Measurements from ENCODE around the gene OTUD7A.

GRCh38 chr15:29674756-29675531, 104.2 kb upstream of the ENTREP2 start:
- RRBS, 2 experiments: under 1 to 2% methylated on average over 21 to 26 of the region's 71 CpGs

DNA sequence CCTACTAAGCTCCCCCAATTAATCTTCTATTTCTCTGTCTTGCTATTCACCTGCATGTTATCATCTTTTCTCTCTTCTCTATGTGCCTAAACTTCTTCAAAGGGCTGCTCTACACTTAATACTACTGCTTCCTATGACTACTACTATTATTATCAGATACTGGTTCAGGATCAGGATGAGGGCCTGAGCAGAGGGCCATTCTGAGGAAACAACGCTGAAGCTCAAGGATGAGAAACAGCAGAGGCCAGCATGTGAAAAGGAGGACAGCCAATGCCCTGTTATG, 54.3 kb downstream of the TJP1 start:
- RRBS, 2 experiments: no CpG with 5 or more reads among the region's 1 CpG

DNA sequence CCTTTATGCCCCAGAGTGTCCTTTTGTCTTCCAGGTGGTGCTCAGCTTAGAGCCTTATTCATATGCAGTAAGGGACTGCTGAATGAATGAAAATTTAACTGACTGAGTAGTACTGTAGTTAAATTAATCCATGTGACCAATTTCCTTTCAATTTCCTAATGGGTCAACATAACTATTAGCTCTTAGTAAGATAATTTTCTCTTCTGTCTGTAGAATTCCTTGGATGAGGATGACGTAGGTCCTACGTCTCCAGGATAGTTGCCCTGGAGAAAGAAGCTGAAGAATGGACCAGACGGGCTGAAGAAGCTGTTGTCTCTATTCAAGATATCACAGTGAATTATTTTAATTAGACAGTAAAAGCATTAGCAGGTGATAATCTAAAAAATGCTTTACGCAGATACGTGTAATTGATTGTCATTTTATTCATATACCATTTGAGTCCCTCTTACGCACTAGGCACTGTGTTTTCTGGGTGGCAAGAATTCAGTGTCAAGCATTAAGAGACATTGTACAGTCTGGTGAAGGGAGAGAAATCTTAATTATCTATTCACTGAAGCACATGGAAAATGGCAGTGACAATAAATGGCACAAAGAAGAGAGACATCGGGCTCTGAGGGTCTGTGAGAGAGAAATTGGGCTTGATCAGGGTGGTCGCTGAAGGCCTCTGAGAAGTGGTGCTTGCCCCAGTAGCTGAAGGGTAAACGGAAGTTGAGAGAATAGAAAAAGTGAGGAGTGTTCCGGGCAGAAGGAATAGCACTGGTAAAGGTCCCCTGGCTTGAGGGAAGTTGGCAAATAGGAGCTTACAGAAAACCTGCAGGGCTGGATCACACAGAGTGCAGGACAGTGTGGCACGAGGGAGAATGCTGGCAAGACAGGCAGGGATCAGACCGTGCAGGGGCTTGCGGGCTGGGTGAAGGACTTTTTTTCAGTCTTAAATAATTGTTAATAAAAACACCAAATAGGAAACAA, 63.8 kb upstream of the GOLGA8R start:
- RRBS, 2 experiments: no CpG with 5 or more reads among the region's 13 CpGs

DNA sequence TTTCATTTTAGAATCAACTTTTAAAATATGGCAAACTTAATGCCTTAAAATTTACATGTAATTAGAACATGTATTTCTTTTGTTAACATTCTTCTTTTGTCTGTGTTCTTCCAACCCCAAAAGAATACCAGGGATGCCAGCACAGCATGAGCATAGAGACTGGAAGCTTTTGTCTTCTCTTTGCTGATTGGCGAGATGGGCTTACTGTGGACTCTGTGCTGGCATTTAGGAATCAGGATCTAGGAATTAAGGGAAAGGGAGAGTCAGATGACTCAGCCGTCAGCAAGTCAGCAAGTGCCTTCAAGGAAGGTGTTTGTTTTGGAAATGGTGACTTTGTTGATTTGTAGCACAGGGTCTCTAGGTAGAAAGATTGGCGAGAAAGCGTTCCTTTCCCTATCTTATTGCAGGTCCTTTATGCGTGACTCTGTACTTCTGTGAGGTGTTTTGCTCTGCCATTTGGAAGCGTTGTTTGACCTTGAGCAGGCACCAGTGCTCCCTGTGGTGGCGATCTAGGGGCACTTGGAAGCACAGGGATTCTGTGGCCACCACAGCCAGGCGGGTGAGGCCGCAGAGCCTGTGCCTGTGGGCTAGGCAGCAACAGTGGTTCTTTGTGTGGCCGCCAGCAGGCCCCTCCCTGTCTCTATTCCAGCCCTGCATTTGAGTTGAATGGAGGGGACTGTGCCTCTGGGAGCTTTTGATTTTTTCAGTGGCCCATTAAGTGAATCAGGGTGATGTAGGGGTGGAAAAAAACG, 18.8 kb downstream of the FAN1 start:
- RRBS, 2 experiments: no CpG with 5 or more reads among the region's 11 CpGs

- RRBS, 2 experiments: no CpG with 5 or more reads among the region's 5 CpGs
Measured at GRCh38 chr15:31305062-31305264, 21.7 kb upstream of the KLF13 start.

DNA sequence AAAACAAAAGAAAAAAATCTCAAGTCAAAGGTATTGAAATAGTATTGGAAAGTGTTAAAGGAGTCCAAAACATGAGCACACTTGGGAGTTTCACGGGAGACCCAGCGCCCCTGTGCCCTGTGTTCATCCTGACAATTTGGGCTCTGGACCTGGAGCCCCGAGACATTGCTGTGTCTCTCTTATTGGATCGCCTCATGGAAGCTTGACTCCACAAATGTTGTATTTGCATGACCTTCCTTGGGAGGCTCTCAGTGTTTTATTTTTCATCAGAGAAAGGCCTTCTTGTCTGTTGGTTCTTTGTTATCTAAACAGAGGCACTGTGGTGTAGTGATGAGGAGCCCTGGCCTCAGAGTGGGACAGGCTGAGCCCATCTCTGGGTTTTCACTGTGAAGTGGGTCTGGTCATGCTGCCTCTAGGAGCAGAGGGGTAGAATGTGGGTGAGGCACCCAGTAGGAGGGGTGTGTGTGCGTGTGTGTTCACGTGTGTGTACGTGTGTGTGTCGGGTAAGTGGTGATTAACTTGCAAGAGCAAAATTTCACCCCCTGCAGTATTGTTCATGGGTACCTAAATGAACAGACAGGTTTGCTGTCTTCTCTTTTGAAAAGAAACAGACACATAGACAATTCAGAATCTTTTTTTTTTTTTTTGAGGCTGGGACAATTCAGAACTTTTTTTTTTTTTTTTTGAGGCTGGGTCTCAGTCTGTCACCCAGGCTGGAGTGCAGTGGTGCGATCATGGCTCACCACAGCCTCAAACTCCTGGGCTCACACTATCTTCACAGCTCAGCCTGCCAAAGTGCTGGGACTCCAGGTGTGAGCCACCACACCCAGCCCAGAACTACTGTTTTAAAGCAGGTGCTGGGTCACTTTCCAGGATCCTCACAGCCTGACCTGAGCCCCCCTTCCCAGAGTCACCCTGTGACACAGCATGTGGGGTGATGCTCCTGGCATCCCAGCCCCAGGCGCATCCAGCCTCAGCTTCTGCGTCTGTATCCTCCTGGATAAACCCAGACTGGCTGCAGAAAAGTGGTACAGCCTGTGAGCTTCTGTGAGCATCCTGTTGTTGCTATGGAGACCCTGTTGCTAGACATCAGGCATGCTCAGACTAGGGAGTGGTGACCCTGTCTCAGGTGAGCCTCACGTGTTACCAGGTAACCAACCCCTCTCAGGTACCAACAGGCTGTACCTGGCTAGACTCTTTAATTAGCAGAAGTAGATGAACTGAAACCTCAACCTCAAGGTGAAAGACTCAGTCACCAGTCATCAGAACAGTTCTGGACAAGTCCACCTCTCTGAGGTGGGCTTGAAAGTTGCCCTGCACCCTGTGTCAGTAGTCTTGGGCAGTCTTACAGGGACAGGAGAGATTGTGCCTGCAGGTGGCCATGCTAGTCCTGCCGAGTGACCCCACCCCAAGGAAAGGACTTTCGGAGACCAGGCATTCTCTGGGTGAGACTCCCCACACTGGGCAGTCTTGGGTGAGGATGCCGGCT, 14.8 kb downstream of the KLF13 start:
- RRBS, 2 experiments: no CpG with 5 or more reads among the region's 15 CpGs

GRCh38 chr15:31353890-31354286, 27.3 kb downstream of the KLF13 start:
- RRBS, 2 experiments: no CpG with 5 or more reads among the region's 3 CpGs

- RRBS, 2 experiments: no CpG with 5 or more reads among the region's 28 CpGs
Measured at GRCh38 chr15:31373690-31374980, 47.5 kb downstream of the KLF13 start.

DNA sequence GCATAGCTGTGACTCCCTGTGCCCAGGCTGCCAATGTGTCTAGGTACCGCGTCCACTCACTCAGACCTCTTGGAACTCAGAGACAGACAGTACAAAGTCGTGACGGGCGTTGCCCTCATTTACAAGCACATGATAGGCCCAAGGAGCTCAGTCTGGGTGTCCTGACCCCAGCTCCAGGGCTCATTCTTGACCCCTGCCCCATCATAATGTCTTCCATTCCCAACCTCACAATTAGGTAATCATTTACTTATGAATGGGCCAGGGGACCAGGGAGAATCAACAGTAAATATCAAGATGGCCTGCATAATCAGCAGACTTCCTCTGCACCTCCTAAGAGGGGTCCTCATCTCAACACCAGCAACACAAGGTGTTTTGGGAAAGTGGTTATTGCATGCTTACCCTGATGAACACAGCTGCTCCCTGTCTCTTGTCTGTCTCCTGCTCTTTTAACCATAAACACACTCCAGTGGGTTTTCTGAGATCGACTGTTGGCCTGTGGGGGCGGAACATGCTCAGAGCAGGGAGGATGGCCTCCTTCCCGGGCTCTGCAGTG, 56.2 kb downstream of the KLF13 start:
- RRBS, 2 experiments: no CpG with 5 or more reads among the region's 8 CpGs

DNA sequence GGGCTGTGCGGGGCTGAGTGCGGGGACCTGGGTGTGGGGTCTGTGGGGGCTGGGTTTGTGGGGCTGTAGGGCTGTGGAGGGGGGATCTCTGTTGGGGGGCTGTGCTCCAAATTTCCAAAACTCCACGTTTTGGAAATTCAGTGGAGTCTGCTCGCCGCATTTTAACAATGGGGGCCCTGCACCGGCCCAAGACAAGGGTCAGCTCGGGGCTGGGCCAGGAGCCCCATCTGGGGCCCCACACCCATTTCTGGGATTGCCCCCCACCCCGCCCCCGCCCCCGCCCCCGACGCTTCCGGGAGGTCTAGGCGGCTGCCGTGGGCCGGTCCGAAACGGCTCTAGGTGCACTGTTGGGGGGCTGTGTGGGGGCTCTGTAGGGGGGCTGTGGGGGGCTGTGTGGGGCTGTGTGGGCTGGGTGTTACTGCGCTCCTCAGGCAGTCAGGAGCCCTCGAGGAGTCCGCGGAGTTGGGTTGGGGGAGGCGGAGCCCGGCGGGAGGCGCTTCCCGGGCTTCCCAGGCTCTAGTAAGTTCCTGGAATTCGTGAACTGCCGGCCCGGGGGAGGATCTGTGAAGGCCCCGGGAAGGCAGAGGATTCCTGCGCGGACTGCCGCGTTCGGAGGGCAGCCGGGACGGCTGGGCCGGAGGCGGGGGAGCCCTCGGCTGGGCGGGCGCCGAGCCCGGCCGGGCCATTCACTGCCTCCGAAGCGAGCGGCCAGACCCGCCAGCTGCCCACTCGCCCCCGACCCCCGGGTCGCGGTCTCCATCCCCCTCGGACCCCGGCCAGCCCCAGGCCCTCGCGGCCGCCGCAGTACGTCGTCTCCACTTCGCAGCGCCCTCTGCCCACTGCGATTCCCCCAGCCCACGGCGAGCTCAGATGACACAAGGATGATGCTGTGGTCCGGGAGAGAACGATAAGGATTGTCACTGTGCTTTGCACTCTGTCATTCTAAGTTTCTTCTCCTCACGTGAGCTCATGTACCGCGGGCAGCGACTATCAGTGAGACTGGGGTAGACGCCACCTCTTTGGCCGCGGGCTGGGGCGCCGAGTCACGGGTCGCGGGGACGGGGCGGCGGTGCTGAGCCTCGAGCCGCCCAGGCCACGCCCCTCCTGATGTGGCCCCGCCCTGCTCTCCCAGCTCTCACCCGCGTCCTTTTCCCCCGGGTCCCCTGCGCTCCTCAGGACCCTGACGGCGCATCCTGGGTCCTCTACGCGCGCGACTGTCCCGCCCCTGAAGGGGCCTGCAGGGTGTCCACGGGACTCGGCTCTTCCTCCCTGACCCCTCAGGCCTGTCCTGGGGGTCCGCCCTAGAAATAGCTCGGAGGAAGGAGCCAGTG, 65.2 kb downstream of the KLF13 start:
- RRBS, 2 experiments: 2% methylated on average over 18 to 20 of the region's 104 CpGs

GRCh38 chr15:31435313-31435895, 108.8 kb downstream of the KLF13 start:
- RRBS, 2 experiments: no CpG with 5 or more reads among the region's 14 CpGs

DNA sequence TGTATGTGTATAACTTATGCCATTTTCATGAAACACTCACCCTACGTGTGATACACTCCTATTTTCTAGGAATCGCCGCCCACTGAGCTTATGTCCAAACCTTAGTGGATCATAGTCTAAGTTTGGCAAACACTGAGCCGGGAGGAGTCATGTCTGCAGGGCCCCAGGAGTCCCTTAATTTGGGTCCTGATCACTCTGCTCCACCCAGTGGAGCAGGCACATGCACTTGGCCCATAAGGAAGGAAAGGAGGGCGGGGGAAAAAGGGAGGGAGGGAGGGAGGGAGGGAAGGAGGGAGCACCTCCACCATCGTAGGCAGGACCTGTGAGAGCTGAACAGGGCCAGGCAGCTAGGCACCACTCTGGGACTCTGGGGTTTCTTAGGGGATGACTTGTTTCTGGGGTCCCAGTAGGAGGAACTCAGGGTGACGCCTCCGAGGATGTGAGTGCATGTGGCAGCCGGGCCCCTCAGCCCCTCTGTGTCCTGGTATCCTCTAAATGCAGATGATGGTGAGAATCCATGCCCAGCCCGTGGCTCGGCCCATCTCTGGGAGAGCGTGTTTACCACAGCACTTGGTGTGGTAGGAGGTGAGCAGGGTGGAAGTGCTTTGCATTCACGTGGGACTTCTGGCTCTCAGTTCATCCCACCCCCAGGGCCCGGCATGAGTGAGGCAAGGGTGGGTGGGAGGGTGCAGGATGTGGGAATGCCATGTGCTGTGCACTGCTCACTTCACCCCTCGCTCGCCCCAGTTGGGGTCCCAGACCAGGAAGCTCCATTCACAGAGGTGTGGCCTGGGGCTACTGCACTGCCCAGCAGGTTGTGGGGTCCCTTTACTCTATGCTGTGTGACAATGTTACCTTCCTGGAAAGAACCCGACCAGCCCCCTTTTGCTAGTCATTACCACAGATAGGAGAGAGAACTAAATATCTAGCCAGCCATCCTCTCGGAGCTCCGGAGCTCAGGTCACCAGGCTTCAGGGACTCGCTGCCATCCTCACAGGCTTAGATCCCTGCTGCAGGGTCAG, 109.6 kb downstream of the KLF13 start:
- RRBS, 2 experiments: no CpG with 5 or more reads among the region's 20 CpGs

DNA sequence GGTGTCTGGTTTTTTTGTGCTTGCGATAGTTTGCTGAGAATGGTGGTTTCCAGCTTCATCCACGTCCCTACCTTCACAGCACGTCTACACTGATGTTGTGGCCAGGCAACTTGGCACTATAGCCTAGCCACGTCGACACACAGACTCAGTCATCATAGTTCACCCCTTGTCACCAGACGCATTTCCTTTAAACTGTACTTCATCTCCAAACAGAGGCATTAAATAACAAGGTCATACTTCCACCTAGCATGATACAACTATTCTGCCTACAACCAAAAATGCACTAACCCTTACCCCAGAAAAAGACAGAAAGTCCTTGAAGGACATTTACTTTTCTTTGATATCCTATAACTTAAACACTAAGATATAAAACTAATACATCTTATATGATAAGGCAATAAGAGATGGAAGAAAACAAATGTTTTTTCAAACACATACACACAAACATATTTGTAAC, 121.4 kb downstream of the KLF13 start:
- RRBS, 2 experiments: no CpG with 5 or more reads among the region's 6 CpGs

- RRBS, 2 experiments: under 1 to 1% methylated on average over 43 to 52 of the region's 125 CpGs
Measured at GRCh38 chr15:31870327-31871243, at the start of gene OTUD7A. OTUD7A (minus strand) TSS chr15:31870673.

DNA sequence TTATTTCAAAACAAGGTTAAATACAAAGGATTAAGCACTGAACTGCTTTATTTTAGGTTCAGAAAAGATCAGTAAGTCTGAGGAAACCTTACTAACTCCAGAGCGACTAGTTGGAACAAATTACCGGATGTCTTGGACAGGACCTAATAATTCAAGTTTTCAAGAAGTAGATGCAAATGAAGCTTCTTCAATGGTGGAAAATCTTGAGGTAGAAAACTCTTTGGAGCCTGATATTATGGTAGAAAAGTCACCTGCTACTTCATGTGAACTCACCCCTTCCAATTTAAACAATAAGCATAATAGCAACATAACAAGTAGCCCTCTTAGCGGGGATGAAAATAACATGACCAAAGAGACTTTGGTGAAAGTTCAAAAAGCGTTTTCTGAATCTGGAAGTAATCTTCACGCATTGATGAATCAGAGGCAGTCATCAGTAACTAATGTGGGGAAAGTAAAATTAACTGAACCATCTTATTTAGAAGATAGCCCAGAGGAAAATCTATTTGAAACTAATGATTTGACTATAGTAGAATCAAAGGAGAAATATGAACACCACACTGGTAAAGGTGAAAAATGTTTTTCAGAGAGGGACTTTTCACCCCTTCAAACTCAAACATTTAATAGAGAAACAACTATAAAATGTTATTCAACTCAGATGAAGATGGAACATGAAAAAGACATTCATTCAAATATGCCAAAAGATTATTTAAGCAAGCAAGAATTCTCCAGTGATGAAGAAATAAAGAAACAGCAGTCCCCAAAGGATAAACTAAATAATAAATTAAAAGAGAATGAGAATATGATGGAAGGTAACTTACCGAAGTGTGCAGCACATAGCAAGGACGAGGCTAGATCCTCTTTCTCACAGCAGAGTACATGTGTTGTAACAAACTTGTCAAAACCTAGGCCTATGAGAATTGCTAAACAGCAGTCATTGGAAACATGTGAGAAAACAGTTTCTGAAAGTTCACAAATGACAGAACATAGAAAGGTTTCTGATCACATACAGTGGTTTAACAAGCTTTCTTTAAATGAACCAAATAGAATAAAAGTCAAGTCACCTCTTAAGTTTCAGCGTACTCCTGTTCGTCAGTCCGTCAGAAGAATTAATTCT, 5.0 kb upstream of the SCG5 start:
- RRBS, 2 experiments: no CpG with 5 or more reads among the region's 10 CpGs

DNA sequence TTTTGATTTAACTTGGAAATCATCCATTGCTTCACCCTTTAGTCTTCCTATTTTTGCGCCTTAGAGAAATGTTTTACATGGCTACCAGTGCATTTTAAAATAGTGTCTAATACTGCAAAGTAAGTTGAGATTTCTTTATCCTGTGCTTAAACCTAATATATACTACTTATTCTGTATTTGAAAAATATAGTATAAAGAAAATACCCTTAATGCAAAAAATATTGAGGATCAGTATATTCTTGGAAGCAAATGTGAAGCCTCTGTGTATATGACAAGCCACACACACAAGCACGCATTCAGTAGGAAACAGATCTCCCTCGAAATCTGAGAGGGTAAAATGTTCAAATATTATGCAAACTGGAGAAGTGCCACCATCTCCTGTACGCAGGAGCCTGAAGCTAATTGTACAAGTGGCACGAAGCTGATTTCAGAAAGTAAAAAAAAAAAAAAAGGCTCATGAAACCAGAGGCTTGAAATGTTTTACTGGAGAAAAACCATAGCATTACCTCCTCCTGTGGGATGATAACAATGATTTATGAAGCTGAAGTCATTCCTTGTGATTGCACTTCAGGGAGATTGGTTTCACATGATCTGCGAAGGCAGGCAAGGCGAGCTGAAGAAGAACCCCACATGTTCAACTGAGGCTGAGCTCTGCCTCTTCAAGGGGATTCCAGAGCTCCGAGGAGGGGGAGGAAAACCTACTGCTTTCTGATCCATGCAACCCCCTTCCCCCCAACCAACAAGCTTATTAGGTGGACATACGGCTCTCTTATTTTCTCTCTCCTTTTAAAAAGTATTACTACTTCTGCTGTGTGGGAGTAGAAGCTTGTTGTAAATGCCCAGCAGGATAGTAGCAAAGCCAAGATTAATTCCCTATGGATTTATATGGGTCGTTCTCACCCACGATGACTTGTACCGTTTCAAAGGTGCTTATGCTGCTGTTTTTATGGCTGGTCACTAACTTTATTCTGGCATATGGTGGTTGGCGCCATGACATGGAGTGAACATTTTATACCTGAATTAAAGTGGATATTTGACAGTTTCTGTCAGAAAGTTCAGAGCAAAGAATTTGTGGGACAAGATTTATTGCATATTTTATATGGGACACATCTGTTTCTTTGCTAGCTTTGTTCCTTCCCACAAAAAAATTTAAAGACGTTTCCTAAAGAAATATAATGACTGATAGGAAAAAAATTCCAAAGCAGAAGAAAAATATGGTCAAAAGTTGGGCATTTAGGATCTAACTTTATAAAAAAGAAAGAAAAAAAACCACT, 101.1 kb downstream of the GREM1 start:
- RRBS, 2 experiments: no CpG with 5 or more reads among the region's 14 CpGs

GRCh38 chr15:32861832-32862311, 144.1 kb downstream of the GREM1 start:
- RRBS, 2 experiments: 88 to 93% methylated on average over 2 of the region's 17 CpGs

DNA sequence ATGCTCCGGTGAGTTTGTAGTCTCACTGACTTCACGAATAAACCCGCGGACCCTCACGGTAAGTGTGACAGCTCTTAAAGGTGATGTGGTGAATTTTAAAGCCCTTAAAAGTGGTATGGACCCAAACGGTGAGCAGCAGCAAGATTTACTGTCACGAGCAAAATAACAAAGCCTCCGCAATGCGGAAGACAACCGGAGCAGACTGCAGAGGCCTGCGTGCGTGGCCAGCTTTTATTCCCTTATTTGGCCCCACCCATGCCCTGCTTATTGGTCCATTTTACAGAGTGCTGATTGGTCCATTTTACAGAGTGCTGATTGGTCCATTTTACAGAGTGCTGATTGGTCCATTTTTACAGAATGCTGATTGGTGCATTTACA, 65.9 kb downstream of the FMN1 start:
- RRBS, 2 experiments: no CpG with 5 or more reads among the region's 12 CpGs

GRCh38 chr15:33150693-33151721, 43.5 kb downstream of the FMN1 start:
- RRBS, 2 experiments: no CpG with 5 or more reads among the region's 3 CpGs

- RRBS, 2 experiments: no CpG with 5 or more reads among the region's 6 CpGs
Measured at GRCh38 chr15:33201814-33202439, 7.4 kb upstream of the FMN1 start.

All from NT2/D1 (cell line).